Diencephalon (tissue), 2 donors: ENCODE measurements around a stretch of chr3.

GRCh38 chr3:69012453-69012838, 1.0 kb downstream of the EOGT start:
- RAMPAGE, long total RNA, result no peak

GRCh38 chr3:69012839-69013559, 485 bp downstream of the EOGT start:
- RAMPAGE, long total RNA, result no peak

DNA sequence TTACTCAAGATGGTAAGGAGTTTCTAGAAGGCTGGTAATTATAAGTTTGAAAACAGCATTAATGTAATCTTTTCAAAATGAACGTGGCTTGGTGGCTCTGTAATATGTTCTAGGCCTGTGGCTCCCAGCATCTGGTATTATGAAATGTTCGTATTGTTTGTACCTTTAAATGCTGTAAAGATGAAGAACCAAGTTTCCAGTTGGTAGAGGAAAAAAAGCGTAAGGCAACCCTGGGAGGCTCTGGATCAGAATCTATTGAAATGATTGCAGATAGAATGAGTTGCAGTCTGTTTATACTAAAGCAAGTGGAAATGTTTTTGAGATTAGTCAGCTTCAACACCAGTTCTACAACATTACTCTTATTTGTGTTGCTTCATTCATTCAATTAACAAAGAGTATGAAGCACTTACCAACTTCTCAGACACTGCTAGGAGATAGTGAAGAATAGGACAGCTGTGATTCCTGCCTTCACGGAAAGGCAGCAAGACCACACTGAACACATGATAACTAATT, 5.3 kb downstream of the ARL6IP5 start:
- RAMPAGE, long total RNA, result no peak

DNA sequence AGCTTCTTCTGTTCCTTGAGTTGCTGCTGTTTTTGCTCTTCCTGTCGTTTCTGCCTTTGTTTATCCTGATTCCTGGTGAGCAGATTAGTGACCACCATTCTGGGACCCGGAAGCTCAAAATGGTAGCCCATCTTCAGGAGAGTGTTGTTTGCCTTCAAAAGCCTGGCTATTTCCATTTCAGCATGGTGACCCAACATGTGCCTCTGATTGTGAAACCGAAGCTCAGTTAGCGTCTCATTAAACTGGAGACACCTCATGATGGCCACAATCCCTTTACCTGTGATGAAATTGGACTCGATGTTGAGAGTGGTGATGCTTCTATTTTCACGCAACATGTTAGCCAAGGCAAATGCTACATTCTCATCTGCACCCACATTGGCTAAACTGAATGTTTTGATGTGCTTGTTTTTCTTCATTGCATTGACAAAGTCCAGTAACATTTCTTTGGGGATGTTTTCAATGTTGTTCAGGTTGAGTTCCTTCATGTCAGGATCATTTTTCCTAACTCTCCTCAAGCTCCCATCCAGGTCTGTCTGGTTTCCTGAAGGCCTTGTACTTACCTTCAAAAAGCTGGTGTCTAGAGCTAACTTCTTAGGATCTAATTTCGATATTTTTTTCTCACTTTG, 3.2 kb downstream of the LMOD3 start:
- RAMPAGE, long total RNA, result no peak

- RAMPAGE, long total RNA, result no peak
These were observed 75.9 kb upstream of the LMOD3 start for GRCh38 chr3:69198292-69198707.

GRCh38 chr3:69199280-69199817, 77.0 kb upstream of the LMOD3 start:
- RAMPAGE, long total RNA, result no peak

- RAMPAGE, long total RNA, result no peak
These were observed 109.4 kb upstream of the LMOD3 start for GRCh38 chr3:69231715-69232197.

DNA sequence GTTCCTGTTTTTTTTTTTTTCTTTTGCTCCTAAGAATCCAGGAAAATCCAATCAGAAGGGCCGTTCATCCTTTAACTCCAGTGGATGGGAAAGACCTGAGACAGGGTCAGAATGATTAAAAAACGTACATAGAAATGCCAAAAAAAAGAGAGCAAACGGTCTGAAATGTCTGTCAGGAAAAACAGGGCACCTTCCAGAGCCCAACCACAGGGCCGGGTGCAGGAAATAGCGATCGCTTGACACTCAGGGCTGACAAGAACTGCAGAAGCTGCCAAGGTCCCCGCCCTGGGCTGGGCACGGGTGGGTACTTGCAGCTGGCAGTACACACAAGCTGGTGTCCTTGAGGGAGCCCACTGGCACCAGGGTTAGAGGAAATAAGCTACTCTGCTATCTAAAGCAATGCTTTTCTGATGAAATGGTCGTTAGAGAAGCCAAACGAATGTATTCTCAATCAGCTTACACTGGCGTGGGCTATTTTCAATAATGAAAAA, 15.7 kb downstream of the FRMD4B start:
- RAMPAGE, long total RNA, result no peak

DNA sequence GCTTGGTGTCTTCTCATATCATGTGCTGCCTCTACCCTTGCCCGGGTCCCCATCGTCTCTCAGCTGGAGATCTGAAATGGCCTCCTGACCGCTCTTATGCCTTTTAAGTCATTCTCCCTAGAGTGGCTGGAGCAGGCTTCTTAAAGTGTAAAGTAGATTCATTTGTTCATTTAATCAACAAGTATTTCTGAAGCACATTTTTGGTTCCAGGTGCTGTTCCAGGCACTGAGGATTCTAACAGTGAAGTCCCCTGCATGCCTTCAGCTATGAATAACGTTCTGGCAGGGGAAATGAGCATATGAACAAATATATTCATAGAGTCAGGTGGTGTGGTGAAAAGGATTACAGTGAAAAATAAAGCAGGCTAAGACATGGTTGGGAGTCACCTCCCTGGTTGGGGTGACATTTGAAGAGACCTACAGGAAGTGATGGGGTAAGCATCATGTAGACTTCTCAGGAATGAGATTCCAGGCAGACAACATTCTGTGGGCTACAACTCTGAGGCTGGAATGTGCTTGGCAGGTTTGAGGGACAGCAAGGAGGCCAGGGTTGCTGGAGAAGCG, 15.1 kb downstream of the FRMD4B start:
- RAMPAGE, long total RNA, result no peak

DNA sequence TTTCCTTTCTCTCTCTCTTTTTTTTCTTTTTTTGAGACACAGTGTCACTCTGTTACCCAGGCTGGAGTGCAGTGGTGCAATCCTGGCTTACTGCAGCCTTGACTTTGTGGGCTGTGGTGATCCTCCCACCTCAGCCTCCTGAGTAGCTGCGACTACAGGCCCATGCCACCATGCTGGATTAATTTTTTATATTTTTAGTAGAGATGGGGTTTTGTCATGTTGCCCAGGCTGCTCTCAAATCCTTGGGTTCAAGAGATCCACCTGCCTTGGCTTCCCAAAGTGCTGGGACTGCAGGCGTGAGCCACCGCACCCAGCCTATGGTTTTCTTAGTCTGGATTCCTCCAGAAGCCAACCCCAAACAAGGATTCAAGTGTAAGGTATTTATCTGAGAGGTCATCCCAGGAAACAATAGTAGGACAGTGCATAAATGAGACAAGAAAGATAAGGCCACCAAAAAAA, 142.5 kb upstream of the FRMD4B start:
- RAMPAGE, long total RNA, result no peak

DNA sequence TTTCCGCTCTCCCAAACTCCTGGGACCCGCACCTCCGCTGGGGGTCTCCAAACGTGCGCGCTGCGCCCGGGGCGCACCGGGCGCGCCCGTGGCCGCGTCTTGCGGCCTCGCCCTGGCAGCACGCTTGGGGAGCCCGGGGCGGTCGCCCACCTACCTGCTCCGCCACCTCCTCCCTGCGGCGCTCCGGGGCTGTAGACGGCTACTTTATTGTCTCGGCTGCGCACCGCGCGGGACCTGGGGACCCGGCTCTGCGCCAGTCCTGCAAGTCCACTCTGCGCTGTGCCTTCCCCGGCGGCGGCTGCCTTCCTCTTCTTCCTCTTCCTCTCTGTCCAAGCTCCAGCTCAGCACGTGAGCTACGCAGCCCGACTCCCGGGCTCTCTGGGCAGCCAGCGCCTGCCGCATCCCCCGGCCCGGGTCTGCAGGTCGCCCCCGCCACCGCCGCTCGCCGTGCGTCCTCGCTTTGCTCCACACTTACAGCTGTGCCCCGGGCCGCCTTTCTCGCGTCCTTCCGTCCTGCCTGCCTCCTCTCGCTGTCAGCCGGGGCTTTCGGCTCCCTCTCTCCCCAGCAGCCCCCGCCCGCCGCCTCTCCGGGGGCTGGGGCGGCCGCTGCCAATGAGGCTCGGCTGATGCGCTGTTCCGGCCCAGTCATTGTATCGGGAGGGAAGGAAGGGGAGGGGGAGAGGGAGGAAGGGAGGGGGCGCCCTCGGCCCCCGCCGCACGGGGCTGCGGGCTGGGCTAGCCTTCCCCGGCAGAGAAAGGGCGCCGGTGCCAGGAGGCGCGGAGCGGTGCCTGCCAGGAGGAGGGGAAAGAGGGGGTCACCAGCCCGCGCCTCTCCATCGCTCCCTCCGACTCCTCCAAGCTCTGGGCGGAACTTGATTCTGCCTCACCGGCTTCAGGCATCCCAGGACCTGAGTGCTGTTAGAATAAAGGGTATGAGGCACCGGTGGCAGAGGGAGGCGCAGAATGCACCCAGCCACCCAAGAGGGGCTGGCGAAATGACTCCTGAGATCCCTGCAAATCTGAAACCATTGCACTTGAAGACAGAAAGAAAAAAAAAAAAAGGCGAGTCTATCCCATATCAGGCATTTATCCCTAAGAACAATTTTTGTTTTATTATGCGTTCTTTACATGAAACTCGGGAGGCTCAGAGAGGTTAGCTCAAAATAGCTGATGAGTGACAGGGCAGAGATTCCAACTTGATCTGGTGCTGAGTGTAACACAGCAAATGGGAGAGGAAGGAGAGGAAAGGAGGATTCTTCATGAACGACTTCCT, 156.6 kb upstream of the FRMD4B start:
- RAMPAGE, long total RNA, result no peak

- RAMPAGE, long total RNA, result no peak
These were observed 18.0 kb downstream of the MITF start for GRCh38 chr3:69757158-69757784.

- RAMPAGE, long total RNA, result no peak
These were observed 626.3 kb downstream of the FOXP1 start for GRCh38 chr3:70956890-70957929.

- RAMPAGE, long total RNA, result no peak
These were observed 625.2 kb downstream of the FOXP1 start for GRCh38 chr3:70957930-70959088.

DNA sequence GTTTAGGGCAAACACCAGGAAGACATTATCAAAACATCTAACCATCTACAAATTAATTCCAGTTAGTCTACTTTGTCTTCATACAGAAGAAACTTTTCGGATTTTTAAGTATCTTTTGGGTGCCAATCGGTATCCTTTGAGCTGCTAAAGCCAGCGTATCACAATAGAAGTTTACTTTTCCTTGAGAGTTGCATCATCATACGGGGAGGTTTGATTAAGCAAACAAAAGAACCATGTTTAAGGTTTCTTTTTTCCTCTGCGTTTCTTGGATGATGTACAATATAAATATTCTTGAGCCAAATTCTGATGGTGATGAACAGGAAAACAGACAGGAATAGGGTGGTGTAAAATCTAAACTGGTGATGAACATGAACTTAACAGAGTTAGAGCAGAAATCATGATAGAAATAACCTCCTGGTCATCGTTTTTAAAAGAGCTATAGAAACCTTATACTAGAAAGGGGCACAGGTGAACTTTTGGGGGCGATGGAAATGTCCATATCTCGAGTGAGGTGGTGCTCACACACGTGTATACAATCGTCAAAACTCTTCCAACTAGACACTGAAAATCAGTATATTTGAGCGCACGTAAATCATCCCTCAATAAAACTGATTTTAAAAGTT, 527.8 kb downstream of the FOXP1 start:
- RAMPAGE, long total RNA, result no peak

- RAMPAGE, long total RNA, result no peak
These were observed 518.1 kb downstream of the FOXP1 start for GRCh38 chr3:71065467-71065728.

GRCh38 chr3:71090053-71090997, 493.2 kb downstream of the FOXP1 start:
- RAMPAGE, long total RNA, result no peak

GRCh38 chr3:71131435-71132537, 451.7 kb downstream of the FOXP1 start:
- RAMPAGE, long total RNA, result no peak

- RAMPAGE, long total RNA, result no peak
These were observed 449.5 kb downstream of the FOXP1 start for GRCh38 chr3:71133943-71134499.

- RAMPAGE, long total RNA, result no peak
These were observed 441.0 kb downstream of the FOXP1 start for GRCh38 chr3:71142554-71142888.